Endometrial microvascular endothelial cells (primary cell): ENCODE measurements around the gene SUCLA2.

DNA sequence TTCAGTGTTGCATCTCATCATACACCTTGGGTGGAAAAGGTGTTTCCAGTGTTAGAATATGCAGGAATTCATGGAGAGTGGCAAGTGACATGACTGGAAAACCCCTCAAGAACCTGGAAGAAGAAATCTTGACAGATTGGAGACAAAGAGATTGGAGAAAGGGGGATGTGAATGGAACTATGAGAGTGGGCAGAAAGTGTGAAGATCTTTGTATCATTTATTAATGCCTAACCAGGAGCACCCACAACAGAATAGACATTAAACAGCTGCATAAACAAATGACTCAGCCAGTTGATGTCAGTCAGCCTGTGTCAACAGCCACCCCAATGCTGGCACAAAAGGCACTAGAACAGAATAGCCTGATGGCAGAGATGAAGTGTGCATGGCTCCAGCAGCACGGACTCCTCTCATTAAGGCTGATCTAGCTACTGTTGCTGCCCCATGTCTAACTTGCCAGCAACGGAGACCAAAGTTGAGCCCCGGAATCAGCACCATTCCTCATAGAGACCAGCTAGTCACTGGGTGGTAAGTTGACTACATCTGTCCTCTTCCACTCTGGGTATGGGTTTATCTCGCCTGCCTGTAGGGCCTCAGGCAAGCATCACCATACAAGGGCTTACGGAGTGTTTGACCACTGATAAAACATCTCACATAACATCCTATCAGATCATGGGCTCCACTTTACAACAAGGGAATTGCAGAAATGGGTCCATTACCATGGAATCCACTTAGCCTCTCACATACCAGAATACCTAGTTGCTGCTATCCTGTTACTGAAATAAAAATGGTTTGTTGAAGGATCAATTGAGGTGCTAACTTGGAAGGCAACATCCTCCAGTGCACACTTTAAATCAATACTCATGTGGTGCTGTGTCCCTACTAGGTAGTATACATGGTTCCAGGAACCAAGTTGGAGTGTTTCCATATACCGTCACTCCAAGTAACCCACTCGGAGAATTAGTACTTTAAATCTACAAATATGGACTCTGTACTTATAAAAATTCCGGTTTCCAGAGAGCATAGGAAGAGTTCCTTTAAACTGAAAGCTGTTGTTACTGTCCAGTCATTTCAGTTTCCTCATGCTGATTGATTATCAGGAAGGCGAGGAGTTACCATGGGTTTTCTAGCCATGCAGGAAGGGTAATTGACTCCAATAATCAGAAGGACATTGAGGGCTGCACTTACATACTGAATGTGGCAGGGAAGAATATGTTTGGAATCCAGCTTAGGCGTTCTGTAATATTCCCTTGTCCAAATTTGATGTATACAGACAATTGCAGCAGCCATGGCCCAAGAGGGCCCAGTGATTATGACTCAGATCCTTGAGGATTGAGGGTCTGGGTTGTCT is 7.5 kb downstream of the CPB2 start:
- RAMPAGE, long total RNA = no peak

GRCh38 chr13:46125060-46125864 is 20.4 kb upstream of the CPB2 start:
- RAMPAGE, long total RNA = no peak

GRCh38 chr13:46127081-46127795 is 22.4 kb upstream of the CPB2 start:
- RAMPAGE, long total RNA = no peak

GRCh38 chr13:46290580-46290829 is 78.8 kb downstream of the LRRC63 start:
- RAMPAGE, long total RNA = no peak

- RAMPAGE, long total RNA = no peak
Measured at GRCh38 chr13:46385584-46386167, 1.4 kb downstream of the RUBCNL start.

GRCh38 chr13:46607713-46608419 is 54.9 kb downstream of the LRCH1 start:
- RAMPAGE, long total RNA = no peak

DNA sequence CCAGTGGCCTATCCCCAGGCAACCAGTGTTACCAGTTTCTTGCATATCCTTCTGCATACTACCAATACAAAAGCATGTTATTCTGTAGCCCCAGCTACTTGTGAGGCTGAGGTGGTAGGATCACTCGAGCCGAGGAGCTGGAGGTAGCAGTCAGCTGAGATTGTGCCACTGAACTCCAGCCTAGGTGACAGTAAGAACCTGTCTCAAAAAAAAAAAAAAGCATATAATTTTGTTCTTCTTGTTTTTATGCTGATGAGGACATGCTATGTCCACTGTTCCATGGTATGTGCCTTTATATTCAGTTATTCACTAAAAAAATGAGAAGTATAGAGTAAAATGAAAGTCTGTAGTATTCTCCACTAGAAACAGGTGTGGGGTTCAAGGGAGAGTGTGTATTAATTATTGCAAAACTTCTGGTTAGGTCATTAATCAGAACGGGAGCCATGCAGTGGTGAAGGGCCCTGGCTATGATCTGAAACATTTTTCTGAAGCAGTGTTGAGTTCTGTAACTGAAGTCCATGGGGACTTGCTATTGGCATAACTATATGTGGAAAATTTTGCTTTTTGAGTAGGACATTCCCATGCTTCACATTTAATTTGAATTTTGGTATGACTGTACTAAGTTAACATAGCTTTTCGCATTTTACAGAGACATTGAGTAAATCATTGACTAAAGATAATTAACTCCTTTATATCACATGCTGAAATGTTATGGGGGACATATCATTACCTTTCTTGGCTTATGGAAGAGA is 67.4 kb downstream of the LRCH1 start:
- RAMPAGE, long total RNA = no peak

DNA sequence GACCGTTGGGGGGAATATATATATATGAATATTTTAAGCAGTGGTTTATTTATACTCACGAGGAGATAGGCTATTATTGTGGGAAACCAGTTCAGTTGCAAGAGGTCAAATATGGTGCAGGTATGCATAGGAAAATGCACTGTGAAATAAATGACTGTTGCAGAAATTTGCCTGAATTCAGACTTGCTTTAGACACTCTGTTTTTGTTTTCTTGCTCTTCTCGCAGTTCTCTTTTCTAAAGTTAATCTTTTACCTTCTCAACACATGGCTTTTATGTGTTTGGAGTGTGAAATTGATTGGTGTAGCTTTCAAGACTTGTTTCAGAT is 109.7 kb downstream of the LRCH1 start:
- RAMPAGE, long total RNA = no peak

GRCh38 chr13:46666636-46667183 is 113.7 kb downstream of the LRCH1 start:
- RAMPAGE, long total RNA = no peak

- RAMPAGE, long total RNA = no peak
Measured at GRCh38 chr13:46679281-46680524, 117.3 kb downstream of the ESD start.

DNA sequence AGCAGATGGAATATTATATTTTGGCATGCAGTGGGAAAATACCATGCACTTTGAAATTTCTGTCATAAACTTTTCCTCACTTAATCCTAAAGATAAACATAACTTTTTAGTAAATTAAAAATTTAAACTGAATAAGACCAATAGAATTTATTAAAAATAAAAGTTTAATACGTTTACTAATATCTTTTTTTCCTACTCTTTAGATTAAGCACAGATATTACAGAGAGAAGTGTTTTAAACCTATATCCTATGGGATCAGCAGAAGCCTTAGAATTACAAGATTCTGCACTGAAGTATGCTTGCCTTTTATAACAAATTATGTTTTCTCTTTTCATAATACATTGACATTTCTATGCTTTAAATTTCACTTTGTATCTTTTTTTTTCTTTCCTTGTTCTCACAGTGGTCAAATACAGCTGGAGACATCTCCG is 92.1 kb downstream of the ESD start:
- RAMPAGE, long total RNA = no peak

DNA sequence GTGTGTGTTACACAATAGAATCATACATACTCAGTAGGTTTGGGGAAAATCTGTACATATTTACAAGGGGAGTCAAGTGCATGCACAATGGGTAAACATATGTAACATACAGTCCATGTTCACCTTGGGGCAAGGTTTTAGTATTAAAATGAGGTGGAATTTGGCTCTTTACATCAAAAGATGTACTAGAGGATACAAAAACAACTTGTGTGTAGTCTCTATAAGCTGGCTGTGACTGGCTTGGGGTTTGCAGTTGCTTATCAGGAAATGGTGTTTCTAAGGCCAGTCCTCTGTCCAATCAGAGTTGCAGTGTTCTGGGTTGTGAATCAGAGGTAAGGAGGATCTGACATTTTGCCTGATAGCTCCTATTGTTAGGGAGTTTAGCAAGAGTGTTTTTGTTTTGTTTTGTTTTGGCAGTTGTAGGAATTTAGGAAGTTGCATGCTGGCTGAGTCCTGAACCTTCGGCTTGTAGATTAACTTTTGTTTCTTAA is 20.1 kb upstream of the ESD start:
- RAMPAGE, long total RNA = no peak

- RAMPAGE, long total RNA = no peak
Measured at GRCh38 chr13:47951898-47952527, 49.1 kb downstream of the SUCLA2 start.

- RAMPAGE, long total RNA = start-site peak on the minus strand at chr13:48001272-48001285, 114 and 82 reads in 2 replicates
Measured at GRCh38 chr13:48001156-48001949, at the start of gene SUCLA2. SUCLA2 (minus strand) TSS chr13:48001273.

GRCh38 chr13:48038605-48039165 is 1.2 kb downstream of the NUDT15 start:
- RAMPAGE, long total RNA = no peak

GRCh38 chr13:48096582-48097104 is 1.7 kb upstream of the MED4 start:
- RAMPAGE, long total RNA = no peak

- RAMPAGE, long total RNA = no peak
Measured at GRCh38 chr13:48230939-48231793, 1.8 kb upstream of the ITM2B start.

DNA sequence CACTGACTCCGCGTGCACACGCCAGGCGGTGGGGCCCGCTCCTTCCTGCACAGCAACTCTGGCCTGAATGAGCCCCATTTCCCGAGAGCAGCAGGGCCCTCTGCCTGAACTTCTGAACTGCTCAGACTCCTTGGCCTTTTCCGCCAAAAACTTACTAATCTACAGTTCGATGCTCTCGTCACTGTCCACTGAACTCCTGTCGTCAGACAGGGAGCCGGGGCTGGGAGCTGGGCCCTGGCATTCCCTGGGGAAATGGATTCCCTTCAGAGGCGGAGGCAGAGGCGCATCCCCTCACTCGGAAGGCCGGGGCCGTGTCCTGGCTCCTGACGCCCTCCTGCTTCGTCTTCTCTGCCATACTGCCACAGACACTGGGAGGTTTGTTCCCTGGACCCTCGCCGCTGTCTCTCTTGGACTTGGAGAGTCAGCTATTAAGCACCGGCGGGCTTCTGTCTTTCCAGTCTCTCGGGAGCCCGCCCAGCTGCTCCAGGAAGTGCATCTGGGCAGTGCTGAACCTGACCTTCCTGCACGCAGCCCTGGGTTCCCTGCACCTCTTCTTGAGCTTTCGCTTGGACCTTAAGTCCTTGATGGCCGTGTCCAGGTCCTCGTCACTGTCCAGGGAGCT is 14.4 kb downstream of the RB1 start:
- RAMPAGE, long total RNA = no peak

DNA sequence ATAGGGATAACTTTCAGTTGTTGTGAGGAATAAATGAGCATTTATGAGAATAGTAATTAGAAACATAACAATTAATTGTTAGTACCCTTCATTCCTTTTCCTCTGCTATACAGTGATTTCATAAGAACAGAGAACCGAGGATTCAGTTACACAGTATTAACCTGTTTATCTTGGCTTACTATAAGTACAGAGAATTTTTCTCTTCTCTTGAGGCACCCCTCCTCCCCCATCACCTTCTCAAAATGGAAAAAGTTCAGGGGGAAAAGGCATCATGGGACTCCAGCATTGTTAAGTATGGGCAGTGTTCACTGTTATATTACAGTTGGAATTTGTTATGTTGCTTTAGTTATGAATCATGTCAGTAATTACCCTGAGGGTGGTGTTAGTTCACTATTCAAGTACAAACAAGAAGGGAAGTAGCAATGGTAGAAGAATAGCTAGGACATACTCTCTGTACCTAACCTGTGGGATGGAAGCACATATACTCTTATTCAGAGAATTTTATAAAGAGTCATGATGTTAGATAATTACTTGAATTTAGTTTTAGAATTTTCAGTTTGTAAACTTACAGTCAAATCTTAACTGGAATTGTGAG is 12.1 kb downstream of the LPAR6 start:
- RAMPAGE, long total RNA = no peak

GRCh38 chr13:48417398-48418083 is 4.6 kb upstream of the LPAR6 start:
- RAMPAGE, long total RNA = no peak